HT1080 (cell line): Measurements from ENCODE around the genes SLC34A3 and PNPLA7.

DNA sequence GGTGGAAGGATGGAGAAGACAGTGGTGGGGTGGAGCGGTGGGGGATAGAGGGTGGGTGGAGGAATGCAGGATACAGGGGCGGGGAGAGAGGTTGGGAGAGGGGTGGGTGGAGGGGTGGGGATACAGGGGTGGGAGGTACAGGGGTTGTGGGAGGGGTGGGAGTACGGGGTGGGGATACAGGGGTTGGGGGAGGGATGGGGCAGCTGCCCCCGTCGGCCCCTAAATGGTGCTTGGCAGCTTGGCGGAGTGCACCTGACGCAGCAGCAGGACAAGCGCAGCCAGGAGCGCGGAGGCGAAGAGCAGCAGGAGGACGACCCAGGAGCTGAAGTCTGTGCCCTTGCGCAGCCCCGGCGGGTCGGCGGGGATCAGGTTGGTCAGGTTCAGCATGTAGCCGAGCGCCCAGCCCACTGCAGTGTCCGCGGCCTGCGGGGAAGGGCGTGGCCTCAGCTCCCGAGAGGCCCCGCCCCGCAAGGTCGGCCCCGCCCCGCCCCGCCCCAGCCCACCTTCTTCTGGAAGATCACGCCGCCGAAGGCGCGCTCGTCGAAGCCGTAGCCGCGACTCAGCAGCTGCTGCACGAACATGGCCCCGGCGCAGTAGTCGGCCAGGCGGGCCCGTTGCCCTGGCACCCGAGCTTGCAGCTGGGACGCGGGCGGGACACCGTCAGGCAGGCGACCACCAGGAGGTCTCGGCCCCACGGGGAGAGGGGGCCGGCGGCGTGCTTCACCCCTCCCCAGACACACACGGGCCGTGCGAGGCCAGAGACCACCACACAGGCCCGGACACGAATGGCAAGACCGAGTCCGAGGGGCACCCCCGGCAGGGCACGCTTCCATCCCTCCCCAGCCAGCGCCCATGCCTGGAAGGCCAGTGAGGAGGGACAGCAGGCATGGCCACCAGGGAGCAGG is 2.7 kb upstream of the NPDC1 start:
RAMPAGE:
- cytosol, long total RNA, result no peak
- long total RNA, result no peak
- nucleus, long total RNA, result no peak

DNA sequence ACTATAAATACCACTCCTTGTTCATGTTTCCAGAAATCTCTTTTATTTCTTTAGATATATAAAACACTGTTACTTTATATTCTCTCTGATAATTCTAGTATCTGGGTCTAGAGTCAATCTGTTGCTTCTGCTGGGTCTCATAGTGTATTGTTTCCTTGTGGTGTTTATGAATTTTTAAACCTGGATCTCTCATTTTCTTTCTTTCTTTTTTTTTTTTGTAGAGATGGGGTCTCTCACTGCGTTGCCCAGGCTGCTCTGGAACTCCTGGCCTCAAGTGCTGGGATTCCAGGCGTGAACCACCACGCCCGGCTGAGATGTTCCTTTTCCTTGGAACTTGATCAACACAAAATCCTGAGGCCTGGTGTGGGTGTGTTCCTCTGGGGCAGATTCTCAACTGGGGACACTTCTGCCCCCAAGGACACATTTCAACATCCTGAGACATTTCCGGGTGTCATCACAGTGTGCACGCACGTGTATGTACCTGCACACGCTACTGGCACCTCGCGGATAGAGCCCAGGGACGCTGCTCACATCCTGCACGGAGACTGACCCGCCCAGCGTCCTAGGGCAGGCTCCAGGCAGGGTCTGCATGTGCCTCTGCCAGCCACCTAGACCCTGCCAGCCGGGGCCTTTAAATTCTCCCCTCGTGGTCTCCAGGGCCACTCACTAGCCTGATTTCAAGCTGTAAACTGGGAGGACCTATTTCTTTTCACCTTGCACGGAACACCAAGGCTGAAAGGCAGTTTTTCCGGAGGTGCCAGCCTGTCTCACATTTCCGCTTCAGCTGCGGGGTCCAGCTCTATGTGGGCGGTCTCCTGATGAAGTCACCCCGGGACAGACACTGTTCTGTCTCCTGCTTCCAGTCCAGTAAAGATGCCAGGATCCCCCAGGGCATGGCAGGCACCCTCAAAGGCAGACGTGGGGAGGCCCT is 8.0 kb downstream of the SAPCD2 start:
RAMPAGE:
- cytosol, long total RNA, result no peak
- long total RNA, result no peak
- nucleus, long total RNA, result no peak

DNA sequence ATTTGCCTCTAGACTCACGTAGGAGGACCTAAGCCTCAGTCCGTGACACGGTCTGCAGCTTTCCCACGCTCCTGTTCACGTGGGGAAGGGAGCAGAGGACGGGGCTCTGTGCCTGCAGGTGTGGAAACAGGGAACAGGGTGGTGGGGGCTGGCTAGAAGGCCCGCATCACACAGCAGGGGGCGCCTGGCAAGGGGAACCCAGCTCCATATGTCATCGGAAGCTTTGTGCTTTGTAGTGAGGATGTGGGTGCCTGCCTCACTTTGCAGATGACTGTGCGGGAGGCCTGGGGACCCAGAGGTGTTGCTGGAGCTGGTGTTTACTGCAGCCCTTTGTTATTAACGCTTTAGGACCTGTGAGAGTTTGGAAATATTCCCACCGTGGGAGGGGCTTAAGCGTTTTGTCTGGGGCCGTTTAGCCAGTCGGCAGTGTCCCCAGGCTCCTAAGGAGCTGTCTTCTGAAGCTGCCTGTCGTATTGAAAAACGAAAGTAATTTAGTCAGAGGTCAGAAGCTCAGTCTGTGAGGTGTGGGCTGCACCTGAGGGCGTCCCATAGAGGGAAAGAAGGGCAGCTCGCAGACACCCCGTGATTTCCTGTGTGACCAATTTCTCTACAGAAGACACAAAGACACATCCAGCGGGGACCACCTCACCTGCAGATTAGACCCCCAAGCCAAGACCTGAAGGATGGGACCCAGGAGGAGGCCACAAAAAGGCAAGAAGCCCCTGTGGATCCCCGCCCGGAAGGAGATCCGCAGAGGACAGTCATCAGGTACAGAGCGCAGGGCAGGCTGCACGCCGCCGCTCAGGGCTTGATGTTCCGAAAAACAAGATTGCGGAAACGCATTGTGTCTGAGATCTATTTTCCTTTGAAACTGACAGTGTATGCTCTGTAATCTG is 9.1 kb downstream of the MAN1B1 start:
RAMPAGE:
- cytosol, long total RNA, result no peak
- long total RNA, result no peak
- nucleus, long total RNA, result no peak

GRCh38 chr9:137114892-137115496 is 461 bp upstream of the DPP7 start:
RAMPAGE:
- cytosol, long total RNA, result no peak
- long total RNA, result no peak
- nucleus, long total RNA, result no peak

GRCh38 chr9:137221364-137222165 is 475 bp downstream of the RNF208 start:
RAMPAGE:
- cytosol, long total RNA, result no peak
- long total RNA, result no peak
- nucleus, long total RNA, result no peak

RAMPAGE:
- cytosol, long total RNA, result no peak
- long total RNA, result no peak
- nucleus, long total RNA, result no peak
These were observed at the start of gene SLC34A3 for GRCh38 chr9:137230042-137231067. TSS of gene SLC34A3 (plus strand) at chr9:137230901.

GRCh38 chr9:137234886-137235602 is 4.3 kb downstream of the SLC34A3 start:
RAMPAGE:
- cytosol, long total RNA, result no peak
- long total RNA, result no peak
- nucleus, long total RNA, result no peak

DNA sequence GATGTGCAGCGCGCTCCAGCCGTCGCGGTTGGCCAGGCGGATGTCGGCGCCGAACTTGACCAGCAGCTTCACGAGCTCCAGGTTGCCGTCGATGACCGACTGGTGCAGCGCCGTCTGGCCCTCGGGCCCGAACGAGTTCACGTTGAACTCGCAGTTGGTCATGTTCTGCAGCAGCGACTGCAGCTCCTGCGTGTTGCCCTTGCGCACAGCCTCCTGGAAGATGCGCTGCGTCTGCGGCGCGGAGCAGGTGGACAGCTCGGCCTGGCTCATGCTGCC is 474 bp downstream of the NRARP start:
RAMPAGE:
- cytosol, long total RNA, result no peak
- long total RNA, result no peak
- nucleus, long total RNA, result no peak

GRCh38 chr9:137406223-137406801 is 16.6 kb downstream of the EXD3 start:
RAMPAGE:
- cytosol, long total RNA, result no peak
- long total RNA, result no peak
- nucleus, long total RNA, result no peak

GRCh38 chr9:137422327-137423062 is 467 bp downstream of the EXD3 start:
RAMPAGE:
- cytosol, long total RNA, result no peak
- long total RNA, result no peak
- nucleus, long total RNA, result no peak

GRCh38 chr9:137433107-137434076 is 7.8 kb downstream of the ENTPD8 start:
RAMPAGE:
- cytosol, long total RNA, result no peak
- long total RNA, result no peak
- nucleus, long total RNA, result no peak

RAMPAGE:
- cytosol, long total RNA, result no peak
- long total RNA, result no peak
- nucleus, long total RNA, result no peak
These were observed 5.4 kb downstream of the NSMF start for GRCh38 chr9:137453766-137454125.

DNA sequence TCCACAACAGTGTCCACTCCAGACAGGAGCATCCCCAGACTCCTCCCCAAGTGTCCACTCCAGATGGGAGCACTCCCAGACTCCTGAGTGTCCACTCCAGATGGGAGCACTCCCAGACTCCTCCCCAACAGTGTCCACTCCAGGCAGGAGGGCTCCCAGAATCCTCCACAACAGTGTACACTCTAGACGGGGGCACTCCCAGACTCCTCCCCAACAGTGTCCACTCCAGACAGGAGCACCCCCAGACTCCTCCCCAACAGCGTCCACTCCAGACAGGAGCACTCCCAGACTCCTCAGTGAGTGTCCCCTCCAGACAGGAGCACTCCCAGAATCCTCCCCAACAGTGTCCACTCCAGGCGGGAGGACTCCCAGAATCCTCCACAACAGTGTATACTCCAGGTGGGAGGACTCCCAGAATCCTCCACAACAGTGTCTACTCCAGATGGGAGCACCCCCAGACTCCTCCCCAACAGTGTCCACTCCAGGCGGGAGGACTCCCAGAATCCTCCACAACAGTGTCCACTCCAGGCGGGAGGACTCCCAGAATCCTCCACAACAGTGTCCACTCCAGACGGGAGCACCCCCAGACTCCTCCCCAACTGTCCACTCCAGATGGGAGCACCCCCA is 16.5 kb downstream of the PNPLA7 start:
RAMPAGE:
- cytosol, long total RNA, result no peak
- long total RNA, result no peak
- nucleus, long total RNA, result no peak

DNA sequence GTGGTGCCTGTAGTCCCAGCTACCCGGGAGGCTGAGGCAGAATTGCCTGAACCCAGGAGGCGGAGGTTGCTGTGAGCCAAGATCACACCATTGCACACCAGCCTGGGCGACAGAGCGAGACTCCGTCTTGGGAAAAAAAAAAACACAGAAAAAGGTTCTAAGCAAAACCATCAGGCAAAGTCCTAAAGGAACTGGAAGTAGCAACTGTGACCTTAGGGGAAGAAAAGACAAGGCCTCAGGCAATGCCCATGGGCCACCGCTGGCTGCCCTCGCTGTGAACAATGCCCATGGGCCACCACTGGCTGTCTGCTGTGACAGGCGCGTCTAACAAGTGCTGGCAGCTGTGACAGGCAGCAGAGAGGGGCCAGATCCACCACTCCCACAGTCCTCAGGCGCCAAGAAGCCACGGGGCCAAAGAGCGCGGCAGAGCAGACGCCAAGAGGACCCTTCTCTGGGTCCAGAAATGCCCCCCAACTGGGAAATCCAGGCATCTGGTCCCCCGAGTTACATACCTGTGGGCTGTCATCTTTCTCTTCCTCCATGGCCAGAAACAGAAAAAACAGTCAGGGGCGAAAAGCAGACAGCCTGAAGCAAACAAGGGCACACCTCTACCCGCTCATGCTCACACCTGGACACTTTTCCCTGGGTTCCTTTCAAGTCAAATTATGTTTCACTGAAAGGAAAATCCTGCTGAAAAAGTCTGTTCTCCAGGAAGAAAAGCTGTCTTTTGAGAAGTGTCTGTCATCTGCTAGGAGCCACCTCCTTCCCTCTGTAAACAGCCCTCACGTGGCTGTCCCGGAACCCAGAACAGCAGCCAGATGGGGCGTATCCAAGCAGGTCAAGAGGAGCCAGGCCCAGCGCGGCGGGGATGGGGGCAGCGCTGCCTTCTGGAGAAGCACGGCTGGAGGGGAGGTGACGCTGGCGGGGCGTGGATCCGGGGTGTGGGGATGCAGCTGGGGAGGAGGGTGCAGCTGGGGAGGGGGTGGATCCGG is at the start of gene PNPLA7:
Gene PNPLA7, minus strand, starts transcription at position 747 of the 992 bp plus-strand sequence.
RAMPAGE:
- cytosol, long total RNA, result no peak
- long total RNA, result no peak
- nucleus, long total RNA, result no peak

GRCh38 chr9:137554536-137555705 is 3.2 kb downstream of the MRPL41 start:
RAMPAGE:
- cytosol, long total RNA, result no peak
- long total RNA, result no peak
- nucleus, long total RNA, result no peak

RAMPAGE:
- cytosol, long total RNA, result no peak
- long total RNA, result no peak
- nucleus, long total RNA, result no peak
These were observed 1.0 kb downstream of the ZMYND19 start for GRCh38 chr9:137589164-137589852.

DNA sequence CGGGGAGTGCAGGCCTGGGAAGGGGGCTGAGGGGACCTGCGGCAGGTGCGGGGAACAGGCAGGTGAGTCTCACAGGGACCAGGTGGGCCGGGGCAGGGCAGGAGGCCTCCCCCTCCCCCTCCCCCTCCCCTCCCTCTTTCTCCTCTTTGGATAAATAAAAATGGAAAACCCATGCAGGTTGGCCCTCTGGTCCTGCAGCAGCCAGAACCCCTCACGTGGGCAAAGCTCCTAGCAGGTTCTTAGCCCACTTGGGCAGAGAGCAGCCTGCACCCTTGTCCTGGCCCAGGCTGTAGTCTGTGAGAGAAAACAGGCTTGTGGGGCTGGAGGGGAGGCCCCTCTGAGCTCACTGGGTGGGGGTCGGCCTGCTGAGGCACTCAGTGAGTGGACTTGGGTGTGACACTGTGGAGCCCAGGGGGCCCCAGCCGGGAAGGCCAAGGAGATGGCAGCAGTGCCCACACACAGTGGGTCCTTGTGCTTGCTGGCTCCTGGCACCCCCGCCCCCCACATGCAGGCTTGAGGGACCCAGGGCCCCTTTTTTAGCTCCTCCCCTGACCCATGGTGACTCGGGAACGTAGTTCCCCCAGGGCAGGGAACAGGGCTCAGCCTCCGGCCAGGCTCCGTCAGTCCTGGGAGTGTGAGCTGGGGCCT is 39.9 kb upstream of the CACNA1B start:
RAMPAGE:
- cytosol, long total RNA, result no peak
- long total RNA, result no peak
- nucleus, long total RNA, result no peak

GRCh38 chr9:138022859-138023221 is 145.3 kb downstream of the CACNA1B start:
RAMPAGE:
- cytosol, long total RNA, result no peak
- long total RNA, result no peak
- nucleus, long total RNA, result no peak